Bronchus fibroblast of lung (primary cell): Measurements from ENCODE around the gene PCBD1.

GRCh38 chr10:70887786-70888846 lies at the start of gene PCBD1:
Gene PCBD1 (minus strand): TSS chr10:70888565.
- RAMPAGE, long total RNA, result start-site peak on the minus strand at chr10:70888541-70888605, 1,654 and 925 reads in 2 replicates

DNA sequence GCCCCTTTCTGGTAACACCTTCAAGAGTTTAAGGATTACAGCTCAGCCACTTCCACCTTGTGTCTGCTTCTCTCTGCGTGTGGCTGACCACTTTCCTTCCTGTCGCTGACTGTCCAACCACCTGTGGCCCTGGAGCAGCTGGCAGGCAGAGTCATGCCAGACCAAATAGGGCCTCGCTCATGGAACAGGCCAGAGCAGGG lies 97.3 kb upstream of the PCBD1 start:
- RAMPAGE, long total RNA, result no peak

DNA sequence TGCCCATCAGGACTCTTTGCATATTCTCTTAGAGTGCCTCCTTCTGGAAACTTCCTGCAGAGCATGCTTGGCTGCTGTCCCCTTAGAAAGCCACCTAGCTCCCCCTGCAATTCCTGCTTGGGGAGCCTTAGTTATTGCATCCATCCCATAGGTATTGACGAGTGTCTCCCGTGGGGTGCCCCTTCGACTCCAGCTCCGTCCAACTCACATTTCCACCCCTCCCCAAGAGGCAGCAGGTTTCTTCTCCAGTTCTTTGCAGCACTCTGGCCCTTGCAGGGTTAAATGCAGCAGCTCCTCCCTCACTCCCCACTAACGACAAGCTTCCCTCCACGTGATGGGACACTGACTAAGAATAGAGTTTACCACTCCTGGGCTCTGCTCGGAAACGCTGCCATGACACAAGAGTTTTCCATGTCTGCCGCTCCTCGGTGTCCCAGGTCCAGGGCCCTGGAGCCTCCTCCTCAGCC lies 147.8 kb upstream of the UNC5B start:
- RAMPAGE, long total RNA, result no peak

GRCh38 chr10:71234001-71234263 lies 21.6 kb downstream of the UNC5B start:
- RAMPAGE, long total RNA, result no peak

- RAMPAGE, long total RNA, result no peak
Observed at GRCh38 chr10:71246704-71247224, 34.4 kb downstream of the UNC5B start.

- RAMPAGE, long total RNA, result no peak
Observed at GRCh38 chr10:71268667-71269344, 50.3 kb upstream of the SLC29A3 start.

GRCh38 chr10:71269555-71270229 lies 49.4 kb upstream of the SLC29A3 start:
- RAMPAGE, long total RNA, result no peak

DNA sequence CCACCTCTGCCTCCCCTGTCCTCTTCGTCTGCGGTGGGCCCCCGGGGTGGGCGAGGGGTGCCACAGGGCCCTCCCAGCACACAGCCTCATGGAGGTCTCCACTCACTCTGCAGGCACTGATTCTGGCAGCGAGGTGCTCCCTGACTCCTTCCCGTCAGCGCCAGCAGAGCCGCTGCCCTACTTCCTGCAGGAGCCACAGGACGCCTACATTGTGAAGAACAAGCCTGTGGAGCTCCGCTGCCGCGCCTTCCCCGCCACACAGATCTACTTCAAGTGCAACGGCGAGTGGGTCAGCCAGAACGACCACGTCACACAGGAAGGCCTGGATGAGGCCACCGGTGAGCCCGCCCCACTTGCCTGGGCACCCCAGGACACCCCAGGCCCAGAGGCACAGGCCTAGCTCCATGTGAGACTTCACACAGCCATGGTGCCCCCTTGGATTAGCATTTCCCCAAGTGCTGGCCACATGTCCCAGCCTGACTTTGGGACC lies 39.3 kb upstream of the SLC29A3 start:
- RAMPAGE, long total RNA, result no peak

DNA sequence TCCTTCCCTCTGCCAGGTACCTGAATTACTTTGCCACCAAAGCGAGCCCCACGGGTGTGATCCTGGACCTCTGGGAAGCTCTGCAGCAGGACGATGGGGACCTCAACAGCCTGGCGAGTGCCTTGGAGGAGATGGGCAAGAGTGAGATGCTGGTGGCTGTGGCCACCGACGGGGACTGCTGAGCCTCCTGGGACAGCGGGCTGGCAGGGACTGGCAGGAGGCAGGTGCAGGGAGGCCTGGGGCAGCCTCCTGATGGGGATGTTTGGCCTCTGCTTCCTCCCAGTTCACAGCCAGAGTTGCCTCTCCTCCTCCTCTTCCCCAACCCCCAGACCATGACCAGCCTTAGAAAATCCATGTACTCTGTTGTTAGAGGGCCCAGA lies 20.0 kb upstream of the SLC29A3 start:
- RAMPAGE, long total RNA, result no peak

- RAMPAGE, long total RNA, result no peak
Observed at GRCh38 chr10:71300108-71300585, 18.9 kb upstream of the SLC29A3 start.

- RAMPAGE, long total RNA, result no peak
Observed at GRCh38 chr10:71300586-71301354, 18.3 kb upstream of the SLC29A3 start.

DNA sequence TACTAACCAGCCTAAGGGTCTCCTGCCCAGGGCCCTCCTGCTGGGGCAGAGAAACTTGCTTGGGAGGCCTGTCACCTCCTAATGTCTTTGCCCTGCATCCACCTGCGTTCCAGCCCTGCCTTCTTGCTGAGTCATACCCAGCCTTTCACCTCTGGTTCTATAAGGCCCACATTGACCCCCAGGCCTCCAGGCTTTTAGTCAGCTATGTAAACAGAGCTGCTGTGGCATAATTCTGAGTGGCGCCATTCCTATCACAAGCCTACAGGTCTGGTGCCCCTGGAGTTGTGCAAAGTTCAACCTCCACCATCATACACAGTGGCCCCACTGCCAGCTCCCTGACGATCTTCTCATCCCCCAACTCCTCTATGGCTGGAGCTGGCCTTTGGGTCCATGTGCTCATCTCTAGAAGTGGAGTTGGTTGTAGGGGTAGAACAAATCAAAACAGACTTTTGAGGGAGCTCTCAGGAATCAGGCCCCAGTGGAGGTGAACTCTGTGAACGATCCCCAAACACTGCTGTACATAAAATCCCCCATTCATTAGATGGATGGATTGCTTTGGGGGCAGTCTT lies 21.1 kb downstream of the SLC29A3 start:
- RAMPAGE, long total RNA, result no peak

DNA sequence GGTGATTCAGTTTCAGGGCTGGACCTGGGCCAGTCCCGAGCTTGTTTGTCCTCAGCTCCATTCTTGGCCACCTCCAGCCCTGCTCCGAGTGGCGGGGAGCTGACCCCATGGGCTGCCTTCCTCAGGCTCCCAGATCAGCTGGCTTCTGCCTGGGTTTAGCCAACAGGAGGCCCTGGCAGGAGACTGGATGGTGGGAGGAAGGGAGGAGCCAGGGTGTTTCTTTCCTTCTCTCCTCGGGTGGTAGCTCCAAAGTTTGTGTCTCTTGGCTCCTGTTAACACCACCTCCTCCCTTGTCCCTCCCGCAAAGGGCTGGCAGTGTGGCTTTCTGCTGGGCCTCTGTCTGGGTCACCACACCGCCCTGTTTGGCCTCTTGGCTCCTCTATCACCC lies 75.3 kb downstream of the CDH23 start:
- RAMPAGE, long total RNA, result no peak

DNA sequence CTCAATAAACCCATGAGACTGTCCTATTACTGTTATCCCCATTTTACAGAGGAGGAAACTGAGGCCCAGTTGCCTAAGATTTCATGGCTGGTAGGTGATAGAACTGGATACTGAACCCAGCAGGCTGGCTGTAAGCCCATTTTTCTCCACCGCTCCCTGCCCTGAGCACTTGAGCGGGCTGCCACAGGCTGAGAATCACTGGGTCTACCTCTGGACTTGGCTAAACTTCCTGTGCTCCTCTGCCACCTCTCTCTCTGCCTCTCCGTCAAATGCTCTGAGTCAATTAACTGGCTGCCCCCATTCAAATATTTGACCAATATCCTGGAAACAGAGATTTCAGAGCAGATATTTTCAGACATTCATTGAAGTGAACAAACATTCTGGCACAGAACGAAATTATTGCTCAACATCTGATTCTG lies 129.7 kb downstream of the C10orf105 start:
- RAMPAGE, long total RNA, result no peak

DNA sequence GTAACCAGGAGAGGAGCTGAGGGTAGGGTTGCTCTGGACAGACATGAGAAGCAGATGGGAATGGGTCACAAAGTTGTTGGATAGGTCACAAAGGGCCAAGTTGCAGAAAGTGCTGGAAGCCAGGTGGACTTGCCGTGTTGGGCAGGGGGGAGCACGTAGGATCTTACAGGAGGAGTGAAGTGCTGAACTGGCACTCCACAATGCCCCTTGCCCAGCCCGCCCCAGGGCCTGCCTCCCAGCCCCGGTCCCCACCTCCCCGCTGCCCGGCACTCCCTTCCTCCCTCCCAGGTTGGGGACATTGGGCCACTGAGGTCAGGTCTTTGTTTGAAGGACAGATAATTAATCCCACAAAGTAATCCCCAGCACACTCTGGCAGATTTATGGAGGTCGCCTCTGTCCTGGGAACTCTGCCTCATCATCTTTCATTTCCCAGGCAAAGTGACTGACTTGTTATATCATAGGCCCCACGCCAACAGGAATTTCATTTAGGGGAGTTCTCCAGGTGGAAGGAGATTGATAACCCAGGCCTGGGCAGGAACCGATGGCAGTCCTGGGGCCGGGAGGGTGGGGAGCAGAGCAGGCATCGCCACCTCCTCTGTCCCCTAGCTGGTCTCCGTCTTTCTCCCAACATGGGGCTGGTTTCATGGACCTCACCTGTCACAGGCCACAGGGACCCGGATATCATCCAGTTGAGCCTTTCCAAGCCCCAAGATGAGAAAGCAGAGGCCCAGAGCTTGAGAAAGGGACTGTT lies 122.8 kb downstream of the C10orf105 start:
- RAMPAGE, long total RNA, result no peak

- RAMPAGE, long total RNA, result no peak
Observed at GRCh38 chr10:71623347-71624023, 96.1 kb downstream of the C10orf105 start.

DNA sequence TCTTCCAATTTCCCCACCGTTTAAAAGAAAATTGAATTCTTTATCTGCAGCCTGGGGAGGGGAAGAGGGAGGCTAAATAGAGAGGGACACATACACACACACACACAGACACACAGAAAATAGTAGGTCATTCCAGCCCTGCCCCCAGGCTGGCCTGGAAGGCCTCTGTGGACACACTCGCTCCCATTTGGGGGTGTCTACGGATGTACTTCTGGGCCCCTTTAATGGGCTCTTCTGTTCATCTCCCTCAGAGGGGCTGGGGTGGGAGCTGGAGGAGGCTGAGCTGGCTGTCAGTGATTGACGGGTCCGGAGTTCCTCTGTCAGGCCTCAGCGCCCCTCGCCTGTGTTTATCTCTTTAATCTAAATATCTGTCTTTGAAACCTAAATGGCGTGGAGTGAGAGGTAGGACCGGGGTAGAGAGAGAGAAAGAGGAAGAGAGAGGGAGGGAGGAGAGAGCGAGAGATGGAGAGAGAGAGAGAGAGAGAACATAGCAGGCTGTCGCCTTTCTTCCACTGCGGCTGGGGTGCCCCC lies 61.7 kb downstream of the C10orf105 start:
- RAMPAGE, long total RNA, result no peak

GRCh38 chr10:71712375-71713260 lies 7.0 kb downstream of the C10orf105 start:
- RAMPAGE, long total RNA, result no peak

GRCh38 chr10:71742070-71742672 lies 22.6 kb upstream of the C10orf105 start:
- RAMPAGE, long total RNA, result no peak

DNA sequence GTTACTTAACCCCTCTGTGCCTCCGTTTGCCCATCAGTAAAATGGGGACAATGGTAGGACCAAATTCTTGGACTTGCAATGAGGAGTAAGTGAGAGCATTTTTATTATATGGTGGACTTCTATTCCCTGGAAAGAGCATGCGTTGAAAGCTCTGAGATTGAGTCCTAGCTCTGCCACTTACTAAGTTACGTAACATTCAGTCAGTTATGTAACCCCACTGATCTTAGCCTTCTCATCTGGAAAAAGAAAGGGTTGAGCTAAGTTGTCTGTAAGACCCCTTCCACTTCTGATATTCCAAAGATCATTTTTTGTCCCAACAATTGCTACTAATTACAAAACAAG lies 18.7 kb downstream of the VSIR start:
- RAMPAGE, long total RNA, result no peak